ENCODE measurements around a stretch of chr14.

GRCh38 chr14:61125413-61125668 lies 144.3 kb downstream of the SLC38A6 start:
- PRO-cap, 10 experiments, result no peak in any of the 10 experiments

GRCh38 chr14:61147289-61147944 lies 133.7 kb downstream of the TMEM30B start:
- PRO-cap, 10 experiments, result peak in 1 of 10 experiments; most common plus-strand start chr14:61147529 (in 1)

DNA sequence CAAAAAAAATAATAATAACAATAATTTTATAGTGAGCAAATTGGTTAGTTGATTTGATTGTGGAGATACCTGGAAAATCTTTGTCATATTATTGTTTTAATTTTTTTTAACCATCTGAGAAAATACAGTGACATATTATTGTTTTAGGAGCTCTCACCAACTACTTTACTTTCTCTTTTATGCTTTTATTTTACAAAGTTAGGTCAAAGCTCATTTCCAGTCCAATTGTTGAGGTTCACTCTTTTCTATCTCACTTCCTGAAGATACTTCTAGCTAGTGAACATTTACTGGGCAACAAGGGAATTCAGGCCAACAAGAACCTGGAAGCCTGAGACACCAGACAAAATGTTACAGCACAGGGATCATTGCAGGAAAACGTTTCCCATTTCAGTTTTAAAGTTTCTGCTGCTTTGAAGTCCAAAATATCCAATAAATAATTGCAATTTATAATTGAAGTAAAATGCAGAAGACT lies 3.9 kb downstream of the TMEM30B start:
- PRO-cap, 10 experiments, result no peak in any of the 10 experiments

GRCh38 chr14:61320722-61321336 lies 550 bp upstream of the PRKCH start:
- PRO-cap, 10 experiments, result no peak in any of the 10 experiments

DNA sequence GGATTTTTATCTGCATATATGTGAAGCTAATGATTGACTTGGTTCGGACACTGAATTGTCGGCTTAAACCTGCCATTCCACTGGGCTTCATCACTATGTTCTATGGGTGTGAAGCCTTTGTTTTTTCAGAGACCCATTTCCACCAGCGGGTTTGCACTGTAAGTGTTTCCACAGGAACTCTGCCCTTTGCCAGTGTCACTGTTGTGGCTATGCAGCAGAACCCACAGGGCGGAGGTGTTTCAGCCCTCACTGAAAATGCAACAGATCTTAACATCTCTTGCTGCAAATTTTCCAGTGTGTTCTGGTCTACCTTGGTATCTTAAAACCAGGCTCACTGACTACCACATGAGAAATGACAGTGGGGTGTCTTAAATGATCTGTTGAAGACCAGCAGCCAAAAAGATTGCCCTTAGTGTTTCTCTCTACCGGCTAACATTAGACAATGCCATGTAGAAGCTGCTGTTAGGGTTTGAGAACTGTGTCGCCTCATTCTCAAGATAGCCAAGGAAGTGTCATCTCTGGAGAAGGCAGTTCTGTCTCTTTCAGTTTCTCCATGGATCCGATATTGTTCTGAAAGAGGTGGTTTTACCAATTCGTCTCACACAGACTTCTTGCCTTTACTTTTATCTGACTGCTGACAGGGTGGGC lies 21.2 kb downstream of the PRKCH start:
- PRO-cap, 10 experiments, result no peak in any of the 10 experiments

DNA sequence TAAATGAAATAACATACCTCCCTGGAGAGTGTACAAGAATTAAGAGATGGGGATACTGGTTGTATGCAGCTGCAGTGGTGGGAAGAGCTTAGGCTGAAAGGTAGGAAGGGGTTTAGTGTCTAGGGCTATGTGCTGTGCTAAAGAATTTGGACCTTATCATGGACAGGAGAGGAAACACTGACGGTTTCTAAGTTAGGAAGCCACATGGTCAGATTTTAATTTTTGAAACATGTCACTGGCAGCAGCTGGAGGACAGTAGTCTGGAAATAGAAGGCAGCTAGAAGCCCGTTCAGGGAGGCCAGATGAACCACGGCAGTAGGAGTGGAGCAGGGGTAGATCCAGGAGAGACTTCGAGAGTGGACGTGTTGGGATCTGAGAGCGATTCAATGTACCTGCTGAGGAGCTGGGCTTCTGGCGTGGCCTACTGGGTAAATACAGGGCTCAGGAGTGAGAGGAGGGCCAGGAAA lies 64.8 kb downstream of the PRKCH start:
- PRO-cap, 10 experiments, result no peak in any of the 10 experiments

- PRO-cap, 10 experiments, result no peak in any of the 10 experiments
These were observed 98.9 kb downstream of the PRKCH start for GRCh38 chr14:61420244-61420753.

GRCh38 chr14:61441096-61441442 lies 119.7 kb downstream of the PRKCH start:
- PRO-cap, 10 experiments, result no peak in any of the 10 experiments

DNA sequence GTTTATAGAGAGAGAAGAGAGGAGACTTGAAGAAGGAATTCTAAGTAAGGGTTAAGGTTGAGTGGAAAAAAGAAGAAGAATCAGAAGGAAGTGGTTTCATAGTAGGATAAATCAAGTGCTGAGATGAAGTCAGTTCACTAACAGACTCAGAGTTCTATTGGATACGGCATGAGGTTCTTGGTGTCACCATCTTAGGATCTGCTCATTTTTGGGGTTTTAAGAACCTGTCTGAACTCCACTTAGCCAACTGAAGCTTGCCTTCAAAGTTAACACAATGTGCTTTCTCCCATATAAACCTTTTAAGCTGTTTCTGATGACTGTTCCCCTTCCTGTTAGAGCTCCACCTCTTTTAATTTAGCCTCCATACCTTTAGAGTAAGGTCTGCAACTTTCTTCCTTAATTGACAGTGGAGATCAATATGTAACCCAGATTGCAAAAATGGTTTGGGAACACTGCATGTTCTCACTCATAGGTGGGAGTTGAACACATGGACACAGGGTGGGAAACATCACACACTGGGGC lies 152.7 kb downstream of the PRKCH start:
- PRO-cap, 10 experiments, result peak in 2 of 10 experiments; most common plus-strand start position 137 of the sequence (in 2)

GRCh38 chr14:61486936-61487330 lies 165.6 kb downstream of the PRKCH start:
- PRO-cap, 10 experiments, result peak in 1 of 10 experiments; most common plus-strand start chr14:61487173 (in 1)

DNA sequence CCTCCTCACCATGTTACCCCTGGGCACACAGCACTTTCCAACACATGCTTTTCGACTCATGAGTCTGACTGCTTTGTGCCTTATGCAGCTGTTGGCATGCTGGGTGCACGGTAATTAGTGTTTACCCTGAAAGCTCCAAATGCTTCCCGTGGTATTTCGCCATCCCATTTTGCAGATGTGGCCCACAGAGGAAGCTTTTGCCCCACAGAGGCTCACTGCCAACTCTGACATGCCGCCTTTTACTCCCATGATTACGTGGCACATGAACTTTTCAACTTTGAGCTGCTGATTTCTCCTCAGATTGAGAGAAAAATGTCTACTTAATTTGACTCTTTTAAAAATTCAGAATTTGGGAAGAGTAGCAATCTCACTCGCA lies 168.6 kb downstream of the PRKCH start:
- PRO-cap, 10 experiments, result peak in 1 of 10 experiments; most common minus-strand start position 56 of the sequence (in 1)

DNA sequence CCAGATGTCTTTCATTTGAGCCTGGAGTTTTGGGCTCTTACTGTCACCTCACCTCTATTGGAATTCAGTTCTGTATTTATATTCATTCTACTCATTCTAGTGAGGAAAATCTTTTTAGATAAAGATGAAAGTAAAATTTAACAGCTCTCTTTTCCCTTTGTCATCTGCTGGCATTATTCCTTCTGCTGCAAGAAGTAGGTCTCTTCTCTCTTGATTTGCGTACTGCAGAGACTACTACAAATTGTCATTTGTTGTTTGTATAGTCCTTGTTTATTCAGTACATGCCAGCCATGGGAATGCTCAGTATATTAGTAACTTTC lies 169.7 kb downstream of the PRKCH start:
- PRO-cap, 10 experiments, result no peak in any of the 10 experiments

GRCh38 chr14:61506026-61506547 lies 184.7 kb downstream of the PRKCH start:
- PRO-cap, 10 experiments, result no peak in any of the 10 experiments

DNA sequence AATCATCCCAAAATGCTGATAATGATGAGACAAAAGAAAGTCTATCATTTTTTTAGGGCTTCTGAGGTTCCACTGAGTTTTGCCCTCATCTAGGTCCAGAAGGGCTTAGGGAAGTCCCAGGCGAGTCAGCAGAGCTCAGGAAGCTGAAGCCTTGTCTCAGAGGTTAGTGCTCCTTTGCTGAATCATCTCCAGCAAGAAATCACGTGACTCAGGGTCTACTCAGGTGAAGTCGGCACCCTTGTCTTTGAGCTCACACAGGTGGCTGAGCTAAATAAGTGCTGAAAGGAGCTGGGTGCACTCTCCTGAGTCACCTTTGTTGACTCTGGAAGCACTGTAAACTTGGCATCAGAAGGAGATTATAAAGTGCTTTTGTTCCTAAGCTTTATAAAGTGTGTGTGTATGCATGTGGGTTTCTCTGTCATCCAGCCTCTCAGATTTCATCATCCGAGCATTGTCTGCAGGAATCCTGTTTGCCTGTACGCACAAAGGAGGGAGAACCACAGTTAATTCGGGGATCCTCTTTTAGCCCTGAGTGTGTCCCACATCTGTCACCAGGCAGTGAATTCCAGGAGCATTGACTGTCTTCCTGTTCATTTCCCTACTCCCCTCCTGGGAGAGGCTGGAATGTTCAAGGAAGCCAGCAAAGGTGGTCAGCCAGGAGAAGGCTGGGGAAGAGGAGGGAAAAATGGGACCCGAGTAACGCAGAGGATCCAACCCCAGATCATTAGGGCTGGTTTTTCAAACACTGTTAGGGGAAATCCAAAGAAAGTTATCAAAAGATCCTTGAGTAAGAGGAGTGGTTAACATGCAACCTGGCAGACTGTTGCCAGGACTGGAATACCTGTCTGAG lies 157.7 kb upstream of the HIF1A start:
- PRO-cap, 10 experiments, result peak in 4 of 10 experiments; most common plus-strand start position 270 of the sequence (in 3); most common minus-strand start position 148 of the sequence (in 2)

- PRO-cap, 10 experiments, result peak in 1 of 10 experiments; most common plus-strand start chr14:61609033 (in 1); most common minus-strand start chr14:61608941 (in 1)
These were observed 86.5 kb upstream of the HIF1A start for GRCh38 chr14:61608792-61609254.

DNA sequence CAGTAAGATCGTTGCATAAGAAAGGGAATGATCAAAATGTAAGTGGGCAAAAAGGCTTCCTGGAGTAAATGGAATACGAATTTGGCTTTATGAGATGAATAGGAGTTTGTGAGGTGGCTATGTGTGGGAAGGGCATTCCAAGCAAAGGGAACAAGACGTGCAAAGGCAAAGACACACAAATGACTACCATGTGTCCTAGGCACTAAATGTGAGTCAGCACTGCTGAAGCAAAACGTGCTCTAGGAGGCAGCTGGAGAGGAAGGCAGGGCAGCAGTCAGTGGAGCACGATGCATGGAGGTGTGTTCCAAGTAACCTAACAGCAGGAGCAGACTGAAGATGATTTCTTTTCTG lies 53.0 kb upstream of the HIF1A start:
- PRO-cap, 10 experiments, result peak in 1 of 10 experiments; most common plus-strand start position 270 of the sequence (in 1)

- PRO-cap, 10 experiments, result no peak in any of the 10 experiments
These were observed 24.2 kb upstream of the HIF1A start for GRCh38 chr14:61670956-61671679.

DNA sequence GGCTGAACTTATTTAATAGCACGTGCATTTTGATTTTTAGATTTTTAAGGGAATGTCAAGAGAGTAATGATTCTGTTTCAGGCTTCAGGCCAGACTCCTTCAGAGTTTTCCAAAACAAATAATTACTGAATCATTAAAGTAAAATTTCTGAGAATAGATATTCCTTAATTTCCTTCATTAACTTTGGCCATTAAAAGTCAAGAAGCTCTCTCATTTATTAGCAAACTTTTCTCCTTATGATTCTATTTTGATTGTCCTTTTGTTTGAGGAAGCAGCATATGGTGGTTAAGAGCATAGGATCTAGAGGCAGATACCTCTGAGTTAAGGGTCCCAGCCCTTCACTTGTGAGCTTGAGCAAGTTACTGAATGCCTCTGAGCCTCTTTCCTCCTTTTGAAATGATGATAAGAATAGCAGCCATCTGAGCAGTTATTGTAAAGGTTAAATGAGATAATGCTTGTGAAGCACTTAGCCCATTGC lies 2.7 kb downstream of the HIF1A start:
- PRO-cap, 10 experiments, result no peak in any of the 10 experiments

DNA sequence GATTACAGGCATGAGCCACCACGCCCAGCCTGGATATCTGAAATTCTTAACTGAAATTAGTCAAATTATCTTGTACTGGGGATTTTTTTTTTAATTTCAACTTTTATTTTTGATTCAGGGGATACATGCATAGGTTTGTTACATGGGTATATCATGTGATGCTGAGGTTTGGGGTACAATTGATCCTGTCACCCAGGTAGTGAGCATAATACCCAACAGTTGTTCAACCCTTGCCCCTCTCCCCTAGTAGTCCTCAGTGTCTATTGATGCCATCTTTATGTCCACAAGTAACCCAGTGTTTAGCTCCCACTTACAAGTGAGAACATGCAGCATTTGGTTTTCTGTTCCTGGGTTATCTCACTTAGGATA lies 26.0 kb upstream of the SNAPC1 start:
- PRO-cap, 10 experiments, result peak in 1 of 10 experiments; most common plus-strand start position 109 of the sequence (in 1)

DNA sequence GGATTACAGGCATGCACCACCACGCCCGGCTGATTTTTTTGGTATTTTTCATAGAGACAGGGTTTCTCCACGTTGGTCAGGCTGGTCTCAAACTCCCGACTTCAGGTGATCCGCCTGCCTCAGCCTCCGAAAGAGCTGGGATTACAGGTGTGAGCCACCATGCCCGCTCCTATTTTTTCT lies 20.8 kb upstream of the SNAPC1 start:
- PRO-cap, 10 experiments, result peak in 1 of 10 experiments; most common plus-strand start position 128 of the sequence (in 1)